Cardiac fibroblast (primary cell): ENCODE measurements around the genes RFX8, IL18R1 and TMEM182.

GRCh38 chr2:101231910-101232318, 20.8 kb upstream of the CNOT11 start:
- RRBS, result no CpG with 5 or more reads among the region's 1 CpG

DNA sequence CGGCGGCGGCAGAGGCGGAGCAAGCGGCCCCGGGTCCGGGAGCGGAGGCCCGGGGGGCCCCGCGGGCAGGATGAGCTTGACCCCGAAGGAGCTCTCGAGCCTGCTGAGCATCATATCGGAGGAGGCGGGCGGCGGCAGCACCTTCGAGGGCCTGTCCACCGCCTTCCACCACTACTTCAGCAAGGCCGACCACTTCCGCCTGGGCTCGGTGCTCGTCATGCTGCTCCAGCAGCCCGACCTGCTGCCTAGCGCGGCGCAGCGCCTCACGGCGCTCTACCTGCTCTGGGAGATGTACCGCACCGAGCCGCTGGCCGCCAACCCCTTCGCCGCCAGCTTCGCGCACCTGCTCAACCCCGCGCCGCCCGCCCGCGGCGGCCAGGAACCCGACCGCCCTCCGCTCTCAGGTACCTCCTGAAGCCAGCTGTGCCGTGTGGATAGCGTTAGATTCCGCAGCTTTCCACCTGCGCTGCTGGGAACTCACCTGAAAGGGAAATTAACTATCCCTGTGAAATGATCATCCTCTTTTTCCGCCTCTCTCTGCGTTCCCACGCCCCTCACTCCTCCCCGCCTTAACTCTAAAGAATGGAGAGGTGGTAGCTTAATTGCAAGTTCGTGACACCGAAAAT, 502 bp downstream of the CNOT11 start:
- RRBS, result 6% methylated on average over 1 of the region's 58 CpGs

DNA sequence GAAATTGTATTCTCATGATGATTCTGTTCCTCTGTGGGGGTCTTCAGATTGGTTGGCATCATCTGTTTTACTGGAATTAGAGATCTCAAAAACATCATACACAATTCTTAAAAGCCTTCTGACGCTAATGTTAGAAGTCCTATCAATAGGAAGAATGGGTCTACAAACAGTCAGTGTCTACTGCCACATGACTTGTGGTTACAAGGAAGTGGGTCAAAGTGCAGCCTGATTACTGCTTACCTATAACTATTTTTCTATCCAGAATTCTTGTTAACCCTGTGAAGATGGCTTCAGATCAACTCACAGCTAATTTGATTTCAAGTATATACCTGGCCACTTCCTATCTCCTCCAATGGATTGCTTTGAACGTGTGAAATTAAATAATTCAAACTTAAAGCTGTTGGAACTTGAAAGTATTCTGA, 2.9 kb upstream of the RNF149 start:
- RRBS, result no CpG with 5 or more reads among the region's 2 CpGs

DNA sequence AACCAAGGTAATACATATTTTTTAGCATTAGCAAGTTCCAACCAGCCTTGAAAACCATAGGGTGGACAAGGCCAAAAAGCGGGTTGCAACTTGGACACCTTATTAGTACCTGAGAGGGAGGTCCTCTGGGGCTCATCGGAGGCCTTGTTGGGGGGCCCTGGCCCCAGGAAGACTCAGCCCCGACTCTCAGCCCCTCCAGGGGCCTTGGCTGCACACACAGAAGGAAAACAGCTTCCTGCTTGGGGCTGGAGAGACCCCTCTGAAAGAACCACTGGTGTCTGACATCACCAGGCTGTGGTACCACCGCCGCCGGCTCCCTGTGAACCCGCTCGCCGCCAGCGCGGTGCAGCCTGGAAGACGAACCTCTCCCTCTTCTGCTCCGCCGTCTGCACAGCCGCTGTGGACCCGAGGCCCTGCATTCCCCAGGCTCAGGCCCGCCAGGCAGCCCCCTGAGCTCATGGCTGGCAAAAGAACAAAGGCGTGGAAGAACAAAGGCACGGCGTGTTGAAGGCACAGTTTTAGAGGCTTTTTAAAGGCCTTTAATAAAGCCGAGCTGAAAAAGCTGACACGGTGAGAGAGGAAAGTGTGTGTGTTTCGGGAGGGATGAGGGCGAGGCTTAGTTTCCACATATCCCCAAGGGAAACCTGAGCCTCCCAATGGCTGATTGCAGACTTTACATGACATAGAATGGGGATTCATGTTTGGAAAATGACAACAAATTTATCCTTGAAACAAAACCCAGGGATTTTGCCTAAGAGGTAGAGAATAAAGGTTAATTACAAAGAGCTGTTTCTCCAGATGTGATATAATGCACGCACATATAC, 40.0 kb downstream of the RFX8 start:
- RRBS, result no CpG with 5 or more reads among the region's 25 CpGs

DNA sequence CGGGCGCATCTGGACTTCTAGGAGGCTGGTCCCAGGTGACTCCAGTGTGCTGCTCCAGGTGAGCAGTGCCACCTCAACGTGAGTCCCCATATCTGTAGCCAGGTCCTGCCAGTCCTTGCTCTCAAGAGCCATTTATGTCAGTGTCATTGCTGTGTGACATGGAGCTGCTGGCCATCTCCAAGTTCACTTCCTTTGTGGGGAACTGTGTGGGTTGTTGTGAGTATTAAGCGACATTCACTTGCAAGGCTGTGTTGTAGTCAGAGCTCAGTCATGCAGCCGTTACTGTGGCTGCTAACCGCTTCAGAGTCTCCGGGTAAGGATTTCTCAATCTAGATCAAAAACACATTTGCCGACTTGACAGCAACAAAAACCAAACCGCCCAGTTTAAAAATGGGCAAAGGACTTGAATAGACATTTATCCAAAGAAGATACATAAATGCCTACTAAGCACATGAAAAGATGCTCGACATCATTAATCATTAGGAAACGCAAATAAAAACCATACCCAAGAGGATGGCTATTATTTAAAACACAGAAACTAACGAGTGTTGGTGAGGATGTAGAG, at the start of gene RFX8:
TSS of gene RFX8 (minus strand) at position 196 of the 565 bp plus-strand sequence.
- RRBS, result no CpG with 5 or more reads among the region's 12 CpGs

- RRBS, result no CpG with 5 or more reads among the region's 16 CpGs
Observed at GRCh38 chr2:101697121-101697293, 500 bp upstream of the MAP4K4 start.

GRCh38 chr2:101698374-101698828, 894 bp downstream of the MAP4K4 start:
- RRBS, result no CpG with 5 or more reads among the region's 10 CpGs

- RRBS, result no CpG with 5 or more reads among the region's 2 CpGs
Observed at GRCh38 chr2:101736810-101737287, 39.3 kb downstream of the MAP4K4 start.

DNA sequence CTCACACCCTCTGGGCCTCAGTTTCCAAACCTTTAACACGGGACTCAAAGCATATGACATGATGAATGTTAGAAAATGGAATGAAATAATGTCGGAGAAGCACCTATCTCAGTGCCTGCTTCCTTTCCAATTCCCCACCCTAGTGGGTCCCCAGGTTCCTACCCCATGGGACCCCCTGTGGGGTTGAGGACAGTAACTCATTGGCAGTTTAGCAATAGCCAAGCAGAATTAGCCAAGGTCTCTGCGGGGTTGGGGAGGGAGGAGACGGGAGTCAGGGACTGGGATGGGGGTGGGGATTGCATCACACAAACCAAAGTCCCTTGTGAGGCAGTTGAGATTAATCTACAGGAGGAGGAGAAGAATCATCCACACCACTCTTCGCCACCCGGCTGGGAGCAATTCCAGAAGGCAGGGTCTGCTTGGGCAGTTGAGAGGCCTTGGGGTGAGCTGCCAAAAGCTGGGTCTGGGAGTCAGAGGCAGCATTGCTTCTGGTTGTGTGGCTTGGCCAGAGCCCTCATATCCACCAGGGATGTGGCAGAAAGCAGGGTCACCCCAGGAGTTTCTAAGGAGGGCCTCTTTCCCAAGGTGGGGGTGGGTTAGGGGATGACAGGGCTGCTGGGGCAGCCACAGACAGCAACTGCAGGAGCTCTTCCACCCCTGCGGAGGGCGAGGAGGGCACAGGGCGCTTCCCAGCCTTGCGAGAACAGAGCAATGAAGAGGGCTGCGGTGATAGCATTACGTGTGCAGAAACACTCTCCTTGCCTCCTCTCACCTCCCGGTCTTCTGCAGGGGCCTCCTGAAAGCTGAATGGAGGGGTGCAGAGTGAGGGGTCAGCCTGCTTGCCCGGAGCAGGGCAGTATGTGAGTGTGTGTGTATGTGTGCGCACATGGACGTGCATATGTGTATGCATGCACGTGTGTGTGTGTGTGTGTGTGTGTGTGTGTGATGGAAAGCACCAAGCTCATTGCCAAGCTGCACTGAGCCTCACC, 29.7 kb upstream of the IL1R2 start:
- RRBS, result 63% methylated on average over 2 of the region's 17 CpGs

DNA sequence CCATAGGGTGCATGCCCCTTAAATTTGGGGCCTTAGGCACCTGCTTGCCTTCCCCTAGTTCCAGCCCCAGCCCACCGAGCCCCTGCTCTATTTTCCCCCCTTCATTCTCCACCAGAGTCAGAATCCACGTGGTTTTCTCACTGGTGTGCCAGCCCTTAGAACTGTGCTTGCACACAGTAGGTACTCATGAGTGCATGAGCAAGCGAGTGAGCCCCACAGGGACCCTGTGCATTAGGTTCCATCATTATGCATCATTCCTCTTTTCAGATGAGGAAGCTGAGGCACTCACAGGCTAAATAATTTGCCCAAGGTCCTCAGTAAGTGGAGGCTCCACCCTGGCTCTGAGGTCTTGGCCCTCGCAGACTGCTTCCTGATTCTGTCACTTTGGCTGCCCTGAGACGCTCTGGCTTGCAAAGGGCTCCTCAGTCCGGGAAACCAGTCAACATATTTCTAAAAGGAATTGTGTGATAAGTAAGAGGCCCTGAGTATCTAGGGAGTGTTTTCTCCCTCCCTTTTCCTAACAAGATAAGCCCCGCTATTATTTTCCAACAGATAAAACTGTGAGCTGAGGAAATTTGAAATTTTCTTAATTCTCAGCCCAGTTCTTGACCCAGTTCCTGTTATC, 71.7 kb downstream of the IL1R2 start:
- RRBS, result no CpG with 5 or more reads among the region's 7 CpGs

- RRBS, result no CpG with 5 or more reads among the region's 10 CpGs
Observed at GRCh38 chr2:102066427-102067104, 74.8 kb downstream of the IL1R2 start.

DNA sequence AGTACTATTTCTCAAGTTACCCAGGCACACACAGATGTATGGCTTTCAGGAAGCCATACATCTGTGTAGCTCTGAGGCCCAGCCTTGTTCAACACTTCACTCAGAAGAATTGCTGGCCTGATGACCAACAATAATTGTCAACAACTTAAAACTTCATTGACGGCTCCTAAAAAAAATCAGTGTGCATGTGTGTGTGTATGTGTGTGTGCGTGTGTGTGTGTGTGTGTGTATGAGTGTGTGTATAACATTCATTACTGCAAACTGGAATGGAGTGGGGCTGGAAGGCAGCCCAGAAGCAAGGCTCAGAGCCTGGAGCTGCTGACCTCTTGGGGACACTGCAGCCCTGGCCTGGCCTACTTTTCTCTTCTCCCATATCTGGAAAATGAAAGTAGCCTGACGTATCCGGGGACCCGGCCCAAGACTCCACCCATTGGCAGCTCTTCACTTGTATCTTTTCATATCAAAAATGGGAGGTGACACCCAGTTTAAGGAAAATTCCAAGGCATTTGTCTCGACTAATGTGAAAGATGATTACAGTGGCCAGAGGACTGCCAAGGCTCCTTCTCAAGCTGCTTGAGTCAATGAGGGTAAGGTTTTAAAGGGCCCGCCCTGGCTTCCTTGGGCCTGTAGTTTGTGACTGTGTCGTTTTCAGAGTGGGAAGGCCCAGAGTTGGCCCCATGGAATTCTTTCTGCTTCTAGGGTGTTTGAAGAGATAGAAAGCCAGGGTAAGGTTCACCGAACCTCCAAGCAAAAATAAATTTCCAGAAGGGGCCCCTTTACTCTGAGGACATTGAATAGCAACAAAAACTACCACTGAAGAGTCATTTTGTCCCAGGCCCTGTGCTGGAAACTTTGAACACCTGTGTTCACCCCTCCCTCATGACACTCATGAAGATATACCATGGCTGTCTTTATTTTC, 72.3 kb upstream of the IL1R1 start:
- RRBS, result no CpG with 5 or more reads among the region's 9 CpGs

DNA sequence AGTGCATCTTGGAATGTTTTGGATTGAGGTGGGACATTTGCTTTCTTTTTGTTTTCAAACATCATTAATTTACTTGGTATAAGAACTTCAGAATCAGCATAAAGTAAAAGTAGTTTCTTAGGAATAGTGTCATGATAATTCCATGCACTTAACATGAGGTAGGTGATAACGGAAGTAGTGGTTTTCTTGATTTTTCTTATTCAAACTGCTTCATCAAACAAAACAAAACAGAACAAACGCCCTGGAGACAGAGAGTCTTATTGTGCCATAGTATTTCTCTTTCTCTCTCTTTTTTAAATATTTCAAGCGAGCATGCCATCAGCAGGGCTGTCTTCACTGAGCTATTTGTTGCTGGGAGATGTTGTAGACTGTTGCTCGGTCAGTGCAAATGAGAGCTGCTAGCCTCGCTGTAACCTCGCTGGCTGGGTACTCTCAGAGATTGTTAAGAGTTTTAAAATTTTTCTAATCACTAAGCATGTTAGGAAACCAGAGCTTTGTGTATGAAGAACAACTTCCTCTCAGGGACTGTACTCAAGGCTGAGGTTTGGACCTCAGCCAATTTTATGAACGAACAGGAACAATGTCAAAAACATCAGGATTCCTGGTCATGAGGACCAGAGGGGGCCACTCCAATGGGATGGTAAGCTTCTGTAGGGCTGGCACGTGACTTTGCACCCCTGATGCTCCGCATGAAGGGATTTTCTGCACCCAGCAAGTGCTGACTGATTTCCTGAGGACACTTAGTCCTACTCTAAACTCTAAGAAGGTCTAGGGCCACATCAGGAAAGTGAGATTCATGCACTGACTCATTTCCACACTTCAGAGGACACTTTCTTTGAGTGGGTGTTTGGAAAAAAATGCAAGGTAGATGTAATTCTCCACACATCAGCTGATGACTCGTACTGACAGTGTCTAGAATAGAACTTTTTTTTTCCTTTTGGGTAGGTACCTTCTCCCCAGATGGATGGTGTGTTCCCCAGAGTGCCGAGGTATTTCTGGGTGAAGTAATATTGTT, 59.8 kb upstream of the IL1R1 start:
- RRBS, result no CpG with 5 or more reads among the region's 11 CpGs

- RRBS, result no CpG with 5 or more reads among the region's 15 CpGs
Observed at GRCh38 chr2:102251485-102252081, 59.8 kb upstream of the IL1RL1 start.

DNA sequence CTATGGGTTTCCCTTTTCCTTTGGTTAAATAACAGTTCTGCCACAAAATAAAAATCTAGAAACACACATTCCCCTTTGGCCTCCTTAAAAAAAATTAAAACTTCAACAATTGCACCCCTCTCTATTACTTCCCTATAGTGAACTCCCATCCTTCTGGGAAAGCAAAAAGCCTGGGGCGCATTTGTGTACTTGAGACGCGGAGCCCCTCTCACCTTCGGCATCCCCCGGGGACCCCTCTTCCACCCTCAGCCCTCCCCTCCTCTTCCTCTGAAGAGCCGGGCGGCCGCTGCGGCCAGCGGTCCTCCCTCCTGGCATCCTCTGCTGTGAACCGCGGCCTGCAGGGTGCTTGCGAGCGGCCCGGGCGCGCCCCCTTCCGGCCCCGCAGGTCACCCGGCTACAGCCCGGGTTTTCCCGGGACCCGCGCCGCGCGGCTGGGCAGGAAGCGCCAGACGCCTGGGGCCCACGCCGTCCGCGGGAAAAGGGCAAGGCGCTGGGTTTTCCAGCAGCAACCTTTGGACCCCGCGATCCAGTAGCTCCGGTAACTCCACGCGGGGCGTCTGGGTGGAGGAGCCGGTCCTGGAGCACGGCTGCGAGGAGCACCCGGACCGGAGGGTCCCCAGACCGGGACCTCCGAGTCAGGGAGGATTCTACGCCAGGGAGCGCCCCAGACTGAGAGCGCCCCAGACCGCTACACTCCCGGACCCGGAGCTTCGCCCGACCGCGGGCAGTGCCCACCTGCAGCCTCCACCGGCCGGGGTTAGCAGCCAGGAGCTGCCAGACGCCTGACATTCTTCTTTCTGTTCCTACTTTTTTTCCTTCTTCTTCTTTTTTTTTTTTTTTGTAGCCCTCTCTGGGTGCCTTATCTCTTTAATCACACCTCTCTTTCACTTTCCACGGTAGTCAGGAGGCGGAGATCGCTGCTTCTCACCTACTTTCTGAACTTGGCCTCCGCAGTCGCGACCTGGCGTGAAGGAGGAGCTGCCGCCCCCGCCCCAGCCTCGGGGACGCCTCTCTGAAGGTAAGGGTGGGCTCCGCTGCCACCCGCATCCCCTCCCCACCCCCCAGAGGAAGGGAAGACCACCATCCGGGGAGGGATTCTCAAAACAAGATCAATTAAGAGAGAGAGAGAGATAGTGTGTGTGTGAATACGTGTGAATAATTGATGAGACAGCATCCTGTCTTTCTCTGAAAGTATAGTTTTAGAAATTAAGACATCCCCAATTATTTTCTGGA, at the start of gene IL18R1:
TSS of gene IL18R1 (plus strand) at position 414 of the 1,233 bp plus-strand sequence.
- RRBS, result 1% methylated on average over 22 of the region's 75 CpGs

DNA sequence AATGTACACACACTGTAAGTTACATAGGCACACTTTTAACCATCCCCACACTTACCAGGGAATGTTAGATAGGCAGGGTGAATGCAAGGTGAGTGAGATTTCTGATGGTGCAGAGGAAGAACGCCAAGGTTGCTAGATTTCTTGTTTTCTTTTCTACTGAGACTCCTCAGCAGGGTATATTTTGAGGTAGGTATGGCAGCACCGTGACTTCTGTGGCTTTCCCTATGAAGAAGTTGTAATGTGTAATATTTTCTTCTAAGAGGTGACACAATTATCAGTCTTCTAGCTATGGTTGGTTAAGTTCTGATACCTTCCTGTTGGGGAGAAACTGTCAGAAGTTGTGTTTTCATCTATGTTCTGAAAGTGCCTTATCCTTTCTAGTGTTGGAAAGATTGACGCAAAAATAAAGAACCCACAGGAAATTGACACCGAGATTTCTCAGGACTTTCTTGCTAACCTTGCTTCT, 11.7 kb downstream of the IL18R1 start:
- RRBS, result no CpG with 5 or more reads among the region's 4 CpGs

DNA sequence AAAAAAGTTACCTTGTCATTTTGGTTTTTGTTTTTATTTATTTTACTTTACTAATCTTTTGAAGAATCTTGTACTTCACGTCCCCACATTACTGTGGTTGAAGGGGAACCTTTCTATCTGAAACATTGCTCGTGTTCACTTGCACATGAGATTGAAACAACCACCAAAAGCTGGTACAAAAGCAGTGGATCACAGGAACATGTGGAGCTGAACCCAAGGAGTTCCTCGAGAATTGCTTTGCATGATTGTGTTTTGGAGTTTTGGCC, 12.1 kb downstream of the IL18R1 start:
- RRBS, result no CpG with 5 or more reads among the region's 3 CpGs

GRCh38 chr2:102443642-102444086, 20.7 kb downstream of the IL18RAP start:
- RRBS, result no CpG with 5 or more reads among the region's 5 CpGs

- RRBS, result no CpG with 5 or more reads among the region's 7 CpGs
Observed at GRCh38 chr2:102761558-102762150, at the start of gene TMEM182. Gene TMEM182 (plus strand): TSS chr2:102762031.

- RRBS, result no CpG with 5 or more reads among the region's 7 CpGs
Observed at GRCh38 chr2:102806050-102806637, 44.3 kb downstream of the TMEM182 start.